Sigmoid colon (tissue), 4 donors: ENCODE results near the genes WDR49, LRRC31 and SAMD7.

DNA sequence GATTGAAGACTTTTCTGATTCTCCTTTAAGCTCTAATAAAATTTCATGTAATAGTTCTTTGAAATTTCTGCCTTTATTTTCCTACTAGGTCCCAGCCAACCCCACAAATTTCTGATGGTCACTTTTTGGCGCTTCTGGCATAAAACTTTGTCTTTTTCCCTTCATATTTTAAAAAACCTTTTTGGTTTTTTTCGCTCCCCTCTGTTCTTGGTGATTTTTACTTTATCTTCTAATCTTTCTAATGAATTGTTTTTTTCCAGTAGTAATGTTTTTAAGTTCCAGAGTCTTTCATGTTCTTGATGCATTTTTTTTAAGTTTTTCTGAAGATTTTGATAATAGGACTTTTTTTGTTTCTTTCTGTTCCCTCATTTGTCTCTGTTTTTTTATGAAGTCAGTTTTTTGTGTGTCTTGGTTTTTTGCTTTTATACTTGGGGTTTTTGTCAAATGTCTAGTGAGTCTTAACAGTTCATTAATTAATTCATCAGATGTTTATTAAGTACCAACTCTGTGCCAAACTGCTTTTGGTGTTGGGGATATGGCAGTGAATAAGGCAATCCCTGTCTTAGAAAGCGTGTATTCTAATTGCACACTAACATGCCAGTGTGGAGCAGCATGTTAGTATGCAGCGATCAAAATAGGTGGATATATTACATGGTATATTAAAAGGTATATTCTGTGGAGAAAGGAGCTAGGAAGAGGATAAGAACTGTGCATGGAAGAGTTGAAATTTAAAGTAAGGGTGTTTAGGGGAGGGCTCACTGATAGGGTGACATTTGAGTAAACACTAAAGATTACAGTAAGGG is 7.3 kb downstream of the NMD3 start:
- PRO-cap: no peak
- RAMPAGE, long total RNA, 4 experiments: no peak in any of the 4 experiments

DNA sequence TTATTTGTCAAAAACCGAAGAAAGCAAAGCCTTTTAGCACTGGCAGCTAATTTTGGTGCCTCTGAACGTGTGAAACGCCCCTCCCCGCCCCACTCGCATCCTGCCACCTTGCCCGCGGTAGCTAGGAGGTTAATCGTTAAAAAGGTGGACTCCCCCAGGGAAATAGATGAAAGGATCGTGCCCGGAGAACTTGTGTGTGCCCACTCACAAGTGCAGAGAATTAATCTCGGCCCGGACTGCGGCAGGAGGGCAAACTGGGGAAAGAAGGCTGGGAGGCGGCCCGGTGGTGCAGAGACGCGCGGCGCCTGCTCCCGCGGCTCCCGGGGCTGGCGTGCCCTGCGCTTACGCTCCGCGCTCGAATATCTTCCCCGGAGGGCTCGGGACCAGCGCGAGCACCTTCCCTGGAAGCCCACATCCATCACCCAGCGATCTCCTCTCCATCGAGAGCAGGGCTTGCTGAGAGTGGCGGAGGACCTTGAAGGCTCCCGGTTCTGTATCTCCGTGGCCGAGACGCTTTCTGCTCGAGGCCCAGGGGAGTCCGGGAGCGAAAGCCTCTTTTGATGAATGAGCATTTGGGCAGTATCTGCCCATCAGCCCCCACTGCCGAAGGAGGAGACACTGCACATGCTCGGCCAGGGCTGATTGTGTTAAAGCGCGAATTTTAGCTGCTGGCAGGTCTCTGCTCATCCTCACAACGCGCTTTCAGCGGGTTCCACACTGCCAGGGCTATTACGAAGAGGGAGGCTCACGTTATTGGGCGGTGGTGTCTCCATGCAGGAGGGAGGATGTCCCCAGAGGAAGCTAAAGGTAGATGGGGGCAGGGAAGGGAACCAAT is 1.2 kb upstream of the SPTSSB start:
- PRO-cap: no peak
- RAMPAGE, long total RNA, 4 experiments: no peak in any of the 4 experiments

- PRO-cap: no peak
- RAMPAGE, long total RNA, 4 experiments: start-site peak on the minus strand in 4 of 4 experiments, at chr3:161429514-161429613 at its widest, 11 to 131 reads per replicate
Observed at GRCh38 chr3:161429246-161429758, 58.0 kb upstream of the SPTSSB start.

DNA sequence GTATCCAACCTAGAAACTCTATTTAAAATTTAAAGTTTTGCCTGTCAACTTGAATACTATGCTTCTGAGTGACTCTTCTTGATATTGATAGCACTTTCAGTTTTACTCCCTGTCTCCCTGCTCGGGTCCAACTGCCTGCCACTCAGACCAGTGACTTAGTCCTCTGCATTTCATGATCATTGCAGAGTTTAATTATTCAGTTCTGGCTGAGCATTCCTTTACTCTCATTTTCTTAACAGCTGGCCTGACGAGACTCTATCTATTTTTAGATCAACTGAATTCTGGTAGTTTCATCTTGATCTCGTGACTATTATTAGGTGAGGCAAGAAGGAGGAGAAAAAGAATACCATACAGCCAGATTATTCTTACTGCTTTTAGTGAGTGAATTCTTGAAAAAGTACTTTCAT is 617.4 kb downstream of the SI start:
- PRO-cap: no peak
- RAMPAGE, long total RNA, 4 experiments: no peak in any of the 4 experiments

DNA sequence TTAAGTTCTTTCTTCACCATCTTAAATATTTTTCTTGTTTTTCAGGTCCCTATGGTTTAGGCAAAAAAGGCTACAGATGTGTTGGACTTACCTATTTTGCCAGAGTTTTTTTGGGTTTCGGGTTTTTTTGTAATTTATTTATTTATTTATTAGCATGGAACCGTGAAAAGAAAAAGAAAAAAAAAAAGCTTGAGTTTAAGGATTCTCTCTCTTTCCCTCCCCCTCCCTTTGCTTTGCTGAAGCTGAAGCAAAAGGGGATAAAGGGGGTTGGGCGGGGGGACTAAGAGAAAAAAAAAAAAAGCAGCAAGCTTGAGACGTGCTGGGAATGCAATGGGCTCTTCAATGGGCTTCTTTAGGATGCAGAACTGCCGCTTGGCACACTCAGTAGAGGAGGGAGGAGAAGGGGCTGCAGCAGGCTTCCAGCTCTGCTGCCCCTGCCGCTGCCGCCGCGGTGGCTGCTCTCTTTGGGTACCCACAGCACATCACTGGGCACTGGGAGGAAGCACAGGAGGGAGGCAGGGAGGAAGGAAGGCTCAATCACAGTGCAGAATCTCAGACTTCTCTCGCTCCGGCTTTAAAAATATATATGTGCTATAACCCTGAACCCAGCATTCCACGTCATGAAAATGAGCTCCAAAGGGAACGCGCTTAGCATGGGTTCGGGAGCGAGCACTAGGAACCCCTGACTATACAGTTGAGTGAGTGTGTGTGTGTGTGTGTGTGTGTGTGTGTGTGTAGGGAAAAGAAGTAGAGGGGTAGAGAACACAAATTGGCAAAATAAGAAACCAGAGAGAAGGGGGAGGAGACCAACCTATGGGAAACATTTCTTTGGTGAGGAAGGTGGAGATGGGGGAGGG is 3.6 kb downstream of the SLITRK3 start:
- PRO-cap: no peak
- RAMPAGE, long total RNA, 4 experiments: no peak in any of the 4 experiments

DNA sequence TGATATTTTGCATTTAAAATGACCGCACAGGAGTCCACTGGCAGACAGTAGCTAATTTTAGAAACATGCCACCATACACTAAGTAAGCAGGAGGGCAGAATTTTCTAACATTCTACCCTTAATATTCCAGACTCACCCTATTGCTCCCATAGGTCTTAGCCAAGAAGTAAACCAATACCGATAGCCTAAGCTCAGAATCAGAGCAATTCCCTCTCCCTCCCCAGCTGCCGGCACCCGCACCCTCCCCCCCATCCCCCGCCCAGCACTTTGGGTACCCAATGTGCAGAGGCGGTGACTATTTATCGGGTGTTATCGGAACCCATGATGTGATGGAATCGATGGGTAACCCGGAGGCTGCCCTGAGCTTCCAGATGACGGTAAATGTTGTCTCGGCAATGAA is 1.8 kb downstream of the SLITRK3 start:
- PRO-cap: no peak
- RAMPAGE, long total RNA, 4 experiments: no peak in any of the 4 experiments

DNA sequence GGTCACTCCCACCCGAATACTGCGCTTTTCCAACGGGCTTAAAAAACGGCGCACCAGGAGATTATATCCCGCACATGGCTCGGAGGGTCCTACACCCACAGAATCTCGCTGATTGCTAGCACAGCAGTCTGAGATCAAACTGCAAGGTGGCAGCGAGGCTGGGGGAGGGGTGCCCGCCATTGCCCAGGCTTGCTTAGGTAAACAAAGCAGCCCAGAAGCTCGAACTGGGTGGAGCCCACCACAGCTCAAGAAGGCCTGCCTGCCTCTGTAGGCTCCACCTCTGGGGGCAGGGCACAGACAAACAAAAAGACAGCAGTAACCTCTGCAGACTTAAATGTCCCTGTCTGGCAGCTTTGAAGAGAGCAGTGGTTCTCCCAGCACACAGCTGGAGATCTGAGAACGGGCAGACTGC is 104.6 kb downstream of the ZBBX start:
- PRO-cap: no peak
- RAMPAGE, long total RNA, 4 experiments: no peak in any of the 4 experiments

- PRO-cap: no peak
- RAMPAGE, long total RNA, 4 experiments: start-site peak on the minus strand in 1 of 4 experiments, at chr3:167653936-167654401 at its widest, 5 reads per replicate
Observed at GRCh38 chr3:167653583-167654372, at the start of gene WDR49. WDR49 (minus strand) TSS chr3:167653942.

DNA sequence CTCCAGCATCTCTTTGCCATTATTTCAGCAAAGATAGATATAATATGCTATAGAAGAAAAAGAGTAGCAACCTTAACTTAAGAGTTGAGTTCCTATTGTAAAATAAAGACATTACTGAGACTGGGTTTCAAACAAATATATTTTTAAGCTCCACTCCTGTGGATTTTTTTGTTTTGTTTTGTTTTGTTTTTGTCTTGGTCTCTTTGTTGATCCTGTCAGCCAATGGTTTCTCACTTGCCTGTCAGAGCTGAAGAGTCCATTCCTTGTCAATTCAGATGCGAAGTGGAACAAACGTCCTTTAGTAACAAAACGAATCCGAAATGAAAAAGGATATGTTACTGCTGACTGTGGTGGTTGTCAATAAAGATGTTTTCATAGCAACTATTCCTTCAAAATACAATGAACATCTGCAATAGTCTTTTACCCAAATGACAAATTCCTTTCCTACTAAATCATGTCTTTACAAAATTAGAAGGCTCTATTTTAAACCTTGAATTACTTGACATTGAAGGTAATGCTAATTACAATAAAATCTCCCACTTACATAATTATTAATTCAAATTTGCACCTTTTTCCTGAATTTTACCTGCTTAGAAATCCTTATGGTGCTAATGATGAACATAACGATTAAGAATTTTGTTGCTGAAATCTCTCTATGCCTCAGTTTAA is 134.6 kb downstream of the SERPINI1 start:
- PRO-cap: no peak
- RAMPAGE, long total RNA, 4 experiments: no peak in any of the 4 experiments

GRCh38 chr3:167992566-167992927 is 103.2 kb downstream of the GOLIM4 start:
- PRO-cap: no peak
- RAMPAGE, long total RNA, 4 experiments: no peak in any of the 4 experiments

- PRO-cap: no peak
- RAMPAGE, long total RNA, 4 experiments: no peak in any of the 4 experiments
Observed at GRCh38 chr3:169591270-169591751, 72.2 kb downstream of the MECOM start.

DNA sequence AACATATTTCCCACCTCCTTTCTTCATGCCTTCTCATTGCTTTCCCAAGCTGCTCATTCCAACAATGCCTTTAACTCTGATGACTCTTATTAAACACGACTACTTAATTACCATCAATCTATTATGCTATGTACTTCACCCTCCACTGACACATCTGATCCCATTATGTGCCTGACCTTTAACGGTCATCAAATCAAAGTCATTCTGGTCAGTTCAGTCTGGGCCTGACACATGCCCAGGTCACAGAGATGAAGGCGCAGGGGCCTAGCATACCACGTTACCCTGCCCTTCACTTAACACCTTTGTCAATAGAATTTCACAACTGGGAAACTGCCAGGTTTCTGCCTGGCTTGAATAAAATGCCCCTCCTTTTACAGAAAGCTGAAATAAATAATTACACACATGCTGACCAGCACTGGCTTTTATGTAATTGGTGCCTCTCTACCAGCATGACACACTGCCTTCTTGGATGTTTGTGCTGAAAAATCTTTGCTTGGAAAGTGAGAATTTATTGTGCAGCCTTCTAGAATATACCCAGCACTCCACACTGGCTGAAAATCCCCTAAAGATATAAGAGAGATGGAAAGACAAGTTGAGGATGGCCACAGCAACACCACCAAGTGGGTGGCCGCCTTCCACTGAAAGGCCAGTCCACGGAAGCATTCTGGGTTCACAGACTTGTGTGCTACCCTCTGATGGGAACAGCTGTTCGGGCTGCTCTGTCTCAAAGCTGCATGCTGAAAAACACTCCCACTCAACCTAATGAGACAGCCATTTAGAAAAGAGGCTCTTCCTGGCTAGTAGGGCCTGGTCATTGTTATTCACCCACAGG is 39.4 kb downstream of the MECOM start:
- PRO-cap: no peak
- RAMPAGE, long total RNA, 4 experiments: no peak in any of the 4 experiments

GRCh38 chr3:169662244-169662982 is 1.1 kb downstream of the MECOM start:
- PRO-cap: bidirectional peak, plus-strand start at chr3:169662287, minus-strand start at chr3:169662069; unidirectional peak, minus-strand start at chr3:169662582; bidirectional peak, plus-strand start at chr3:169663092, minus-strand start at chr3:169662888
- RAMPAGE, long total RNA, 4 experiments: no peak in any of the 4 experiments

DNA sequence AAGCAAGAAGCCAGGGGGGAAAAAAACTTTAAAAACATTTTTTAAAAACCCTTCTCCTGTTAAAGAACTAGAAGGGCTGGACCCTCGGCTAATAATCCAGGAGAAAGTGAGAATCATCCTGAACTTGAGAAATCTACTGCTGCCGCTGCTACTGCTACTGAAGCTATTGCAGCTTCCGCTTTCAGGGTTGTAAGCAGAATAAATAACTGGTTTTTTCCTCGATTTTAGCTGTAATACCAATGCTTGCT is 420 bp upstream of the MECOM start:
- PRO-cap: no peak
- RAMPAGE, long total RNA, 4 experiments: no peak in any of the 4 experiments

DNA sequence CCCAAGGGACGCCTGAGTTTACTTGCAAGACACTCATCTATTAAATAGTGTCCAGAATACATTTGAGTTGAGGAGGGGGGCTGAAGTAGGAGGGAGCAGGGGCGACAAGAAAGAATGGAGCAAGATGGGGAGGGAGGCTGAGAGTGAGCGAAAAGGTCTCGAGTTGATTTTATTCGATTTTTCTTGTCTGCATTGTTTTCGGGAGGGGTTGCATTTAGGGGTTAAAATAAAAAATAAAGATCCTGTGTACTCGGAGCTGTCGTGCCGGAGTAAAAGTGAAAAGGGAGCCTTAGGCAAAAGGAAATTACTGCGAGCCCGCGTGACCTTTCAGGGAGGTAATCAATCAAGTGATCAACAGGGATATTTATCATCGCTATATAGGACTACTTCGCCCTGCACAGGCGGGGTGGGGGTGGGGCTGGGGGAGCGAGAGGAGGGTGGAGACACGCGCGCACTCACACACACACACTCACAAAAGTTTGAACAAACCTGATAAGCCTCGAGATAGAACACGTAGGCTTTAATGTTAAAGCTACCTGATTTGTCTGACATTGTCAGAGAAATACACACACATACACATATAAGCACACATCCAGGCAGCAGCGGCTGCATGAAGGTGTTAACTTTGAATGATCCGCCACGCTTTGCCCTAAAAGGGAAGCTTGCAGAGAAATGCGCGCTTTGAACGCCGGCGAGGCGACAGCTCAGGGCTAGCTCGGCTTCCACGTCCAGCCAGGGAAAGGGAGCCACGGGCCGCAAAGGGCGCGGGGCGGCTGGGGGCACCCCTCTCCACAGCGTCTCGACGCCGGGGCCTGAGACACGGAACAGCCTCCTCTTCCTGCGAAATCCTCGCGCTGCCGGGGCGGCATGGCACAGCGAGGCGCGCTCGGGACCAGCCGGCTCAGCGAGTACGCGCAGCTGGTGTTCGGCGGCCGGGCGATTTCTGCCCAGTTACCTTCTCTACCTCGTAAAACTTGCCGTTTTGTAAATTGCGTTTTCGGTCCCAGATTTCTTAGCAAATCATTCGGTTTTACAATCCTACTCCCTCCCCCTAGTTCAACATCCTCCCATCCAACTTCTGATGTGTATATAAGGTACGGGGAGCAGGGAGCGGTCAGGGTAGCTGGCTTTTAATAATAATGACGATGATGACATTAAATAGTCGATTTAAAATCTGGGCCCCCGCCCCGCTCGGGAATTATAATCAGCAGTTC is 4.7 kb upstream of the MECOM start:
- PRO-cap: no peak
- RAMPAGE, long total RNA, 4 experiments: no peak in any of the 4 experiments

DNA sequence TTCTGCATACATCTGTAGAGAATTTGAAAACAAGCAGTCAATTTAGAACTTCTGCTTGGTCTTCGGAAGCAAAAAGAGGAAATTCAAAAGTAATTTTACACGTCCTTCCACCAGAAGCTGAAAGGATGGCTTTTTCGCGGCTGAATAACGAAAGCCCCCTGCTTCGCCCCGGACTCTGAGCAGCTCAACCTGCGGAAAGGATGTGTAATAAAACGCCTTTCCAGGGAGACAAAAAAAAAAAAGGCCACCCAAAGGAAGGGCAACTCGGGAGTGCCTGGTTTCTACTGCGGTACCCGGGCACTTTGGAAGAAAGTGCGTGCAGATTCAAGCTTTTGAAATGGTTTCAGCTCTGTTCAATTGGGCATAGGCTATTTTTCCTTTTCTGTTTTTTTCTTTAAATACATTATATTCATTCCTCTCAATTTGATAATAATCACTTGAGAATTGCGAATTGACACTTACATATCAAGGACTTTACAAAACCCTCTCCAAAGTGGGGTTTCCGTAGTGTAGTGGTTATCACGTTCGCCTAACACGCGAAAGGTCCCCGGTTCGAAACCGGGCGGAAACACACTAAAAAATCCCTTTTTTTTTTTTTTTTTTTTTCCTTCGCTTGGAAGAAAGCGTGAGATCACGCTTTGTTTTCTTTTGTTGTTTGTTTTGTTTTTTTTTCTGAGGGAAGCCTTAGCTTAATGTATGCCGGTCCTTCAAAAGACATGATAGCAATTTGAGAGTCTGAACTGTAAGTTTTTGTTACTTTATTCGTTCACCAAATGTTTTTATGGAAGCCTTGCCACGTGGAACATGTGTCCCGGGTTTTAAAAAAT is 1.3 kb upstream of the MYNN start:
- PRO-cap: no peak
- RAMPAGE, long total RNA, 4 experiments: no peak in any of the 4 experiments

DNA sequence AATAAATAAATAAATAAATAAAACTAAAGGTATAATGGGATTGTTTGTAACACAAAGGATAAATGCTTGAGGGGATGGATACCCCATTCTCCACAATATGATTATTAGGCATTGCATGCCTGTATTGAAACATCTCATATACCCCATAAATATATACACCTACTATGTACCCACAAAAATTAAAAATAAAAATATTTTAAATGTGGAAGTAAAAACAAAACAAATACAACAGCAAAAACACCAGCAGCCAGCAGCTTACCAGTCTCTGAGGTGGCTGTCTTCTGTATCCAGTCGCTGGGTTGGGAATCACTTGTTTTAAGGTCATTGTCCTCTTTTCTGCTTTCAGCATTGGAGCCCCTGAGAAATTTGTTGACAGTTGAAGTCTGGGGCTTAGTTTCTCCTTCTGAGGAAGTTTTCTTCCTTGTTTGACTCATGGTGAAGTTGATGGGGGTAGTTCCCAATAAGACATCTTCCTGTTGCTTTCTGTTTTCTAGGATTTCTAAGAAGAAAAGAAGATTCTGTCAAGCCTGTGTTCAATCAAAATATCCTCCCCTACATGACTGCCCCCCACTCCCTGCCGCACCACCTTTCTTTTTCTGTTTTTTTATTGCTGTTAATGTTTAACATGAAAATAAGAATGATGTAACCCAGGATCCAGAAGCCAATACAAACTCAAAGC is at the start of gene LRRC31:
LRRC31 (minus strand) TSS at position 562 of the 679 bp plus-strand sequence.
- PRO-cap: no peak
- RAMPAGE, long total RNA, 4 experiments: start-site peak on the minus strand in 1 of 4 experiments, centred at position 535 of the sequence, 16 reads per replicate

DNA sequence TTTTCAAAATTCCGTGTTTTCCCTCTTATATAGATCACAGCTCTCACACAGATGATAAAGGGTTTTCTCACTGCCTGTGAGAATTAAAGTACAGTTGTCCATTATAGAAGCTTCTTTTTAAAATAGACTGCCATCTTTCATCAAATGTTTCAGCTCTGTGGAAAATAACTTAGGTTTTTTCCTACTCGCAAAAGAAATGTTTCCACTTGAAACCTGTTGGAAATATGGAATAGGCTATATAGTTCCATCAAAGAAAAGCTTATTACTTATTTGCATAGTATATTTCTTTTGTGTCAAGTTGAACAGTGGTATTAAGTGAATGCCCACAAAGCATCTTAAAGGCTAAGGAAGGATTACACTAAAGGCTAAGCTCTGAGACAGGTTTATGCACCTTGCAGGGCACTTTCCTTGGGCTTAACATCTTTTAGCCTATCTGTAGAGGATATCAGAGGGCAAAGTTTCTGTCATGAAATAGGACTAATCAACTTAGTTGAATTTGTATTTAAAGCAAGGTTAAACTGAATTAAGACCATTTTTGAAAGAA is at the start of gene SAMD7:
SAMD7 (plus strand) TSS at position 411 of the 544 bp plus-strand sequence.
- PRO-cap: no peak
- RAMPAGE, long total RNA, 4 experiments: no peak in any of the 4 experiments

GRCh38 chr3:169966923-169967754 is 532 bp downstream of the SEC62 start:
- PRO-cap: no peak
- RAMPAGE, long total RNA, 4 experiments: no peak in any of the 4 experiments

- PRO-cap: no peak
- RAMPAGE, long total RNA, 4 experiments: no peak in any of the 4 experiments
Observed at GRCh38 chr3:169975452-169975753, 8.8 kb downstream of the SEC62 start.